HEK293 (cell line): ENCODE measurements around a stretch of chr7.

GRCh38 chr7:129958409-129959325 is 5.9 kb upstream of the UBE2H start:
- PRO-cap = no peak
- RRBS, 2 experiments = no CpG with 5 or more reads among the region's 9 CpGs

- PRO-cap = no peak
- RRBS, 2 experiments = no CpG with 5 or more reads among the region's 10 CpGs
Measured at GRCh38 chr7:130071047-130071880, 930 bp downstream of the KLHDC10 start.

DNA sequence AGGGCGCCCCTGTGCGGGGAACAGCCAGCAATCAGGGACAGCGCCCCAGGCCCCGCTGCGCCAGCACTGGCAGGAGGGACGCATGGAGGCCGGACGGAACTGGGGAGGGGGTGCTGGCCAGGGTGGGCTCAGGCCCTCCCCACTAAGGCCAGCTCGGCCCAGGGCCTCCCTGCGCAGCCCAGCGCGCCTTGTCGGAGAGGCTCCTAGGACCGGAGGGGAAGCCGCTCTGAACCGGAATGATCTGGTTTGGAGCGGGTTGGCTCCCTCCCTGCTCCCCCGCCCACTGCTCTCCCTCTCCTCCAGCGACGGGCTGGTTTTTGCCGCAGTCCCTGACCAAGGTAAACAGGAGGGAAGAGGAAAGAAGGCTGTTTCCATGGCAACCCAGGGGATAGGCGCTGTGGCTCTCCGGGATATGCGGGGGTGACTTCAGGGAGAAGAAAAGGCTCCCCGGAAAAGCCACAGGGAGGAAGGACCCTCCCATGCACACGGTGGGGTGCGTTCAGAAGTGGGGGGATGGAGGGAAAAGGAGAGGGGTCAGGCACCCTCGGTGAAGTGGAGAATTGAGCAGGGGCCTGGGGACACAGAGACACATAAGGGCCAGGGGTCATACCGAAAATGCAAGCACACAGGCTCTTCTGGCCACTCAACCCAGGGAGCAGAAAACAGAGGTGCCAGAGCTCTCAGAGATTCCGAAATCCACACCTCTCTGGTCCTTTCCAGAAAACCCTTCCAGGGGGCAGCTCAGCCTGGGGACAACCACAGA is 63.6 kb downstream of the TMEM209 start:
- PRO-cap = no peak
- RRBS, 2 experiments = 88% methylated on average over 2 of the region's 30 CpGs; no CpG with 5 or more reads in 1 of the 2 experiments

DNA sequence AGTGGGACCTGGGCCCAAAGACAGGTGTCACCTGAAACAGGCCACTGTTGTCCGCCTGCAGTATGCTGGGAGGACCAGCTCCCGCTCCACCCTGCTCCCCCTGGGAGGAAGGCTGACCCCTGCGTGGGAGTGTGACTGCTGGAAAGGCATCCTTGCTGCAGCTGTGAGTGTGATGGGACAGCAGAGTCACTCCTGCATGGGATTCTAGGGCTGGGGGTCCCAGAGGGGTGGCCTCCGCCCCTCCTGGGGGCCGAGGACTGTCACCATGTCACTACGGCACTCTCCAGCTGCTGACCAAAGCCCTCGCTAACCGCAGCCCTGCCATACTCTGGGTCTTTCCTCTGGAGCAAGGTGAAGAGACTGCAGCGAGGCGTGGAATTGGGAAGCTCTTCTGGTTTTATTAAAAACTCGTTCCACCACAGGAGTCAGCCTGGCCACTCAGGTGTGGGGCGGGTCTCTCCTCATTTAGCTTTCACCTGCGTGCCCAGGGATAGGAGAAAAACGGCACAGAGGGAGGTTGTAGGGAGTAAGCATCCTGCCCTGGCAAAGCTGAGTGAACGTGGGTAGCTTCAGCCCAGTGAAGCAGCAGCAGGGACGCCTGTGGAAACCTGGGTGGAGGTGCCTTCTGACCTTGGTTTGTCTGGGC is 62.9 kb downstream of the TMEM209 start:
- PRO-cap = no peak
- RRBS, 2 experiments = no CpG with 5 or more reads among the region's 16 CpGs

DNA sequence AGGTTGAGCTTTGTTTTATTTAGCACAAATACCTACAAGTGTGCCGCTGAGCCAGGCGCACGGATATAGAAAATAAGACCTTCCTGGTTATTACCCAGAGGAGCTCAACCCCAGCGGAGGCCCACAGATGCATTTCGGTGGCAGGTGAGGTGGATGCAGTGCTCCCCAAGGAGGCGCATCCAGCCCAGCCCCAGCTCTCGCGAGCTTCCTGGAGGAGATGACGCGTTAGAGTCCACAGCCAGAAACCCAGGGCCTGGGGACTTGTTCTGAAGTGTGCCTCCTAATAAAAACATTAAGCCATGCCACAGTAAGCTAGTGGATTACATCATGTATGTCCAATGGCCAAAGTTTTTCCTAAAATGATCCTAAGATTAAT is 923 bp upstream of the TMEM209 start:
- PRO-cap = bidirectional peak, plus-strand start at position 264 of the sequence, minus-strand start outside the sequence
- RRBS, 2 experiments = no CpG with 5 or more reads among the region's 10 CpGs

DNA sequence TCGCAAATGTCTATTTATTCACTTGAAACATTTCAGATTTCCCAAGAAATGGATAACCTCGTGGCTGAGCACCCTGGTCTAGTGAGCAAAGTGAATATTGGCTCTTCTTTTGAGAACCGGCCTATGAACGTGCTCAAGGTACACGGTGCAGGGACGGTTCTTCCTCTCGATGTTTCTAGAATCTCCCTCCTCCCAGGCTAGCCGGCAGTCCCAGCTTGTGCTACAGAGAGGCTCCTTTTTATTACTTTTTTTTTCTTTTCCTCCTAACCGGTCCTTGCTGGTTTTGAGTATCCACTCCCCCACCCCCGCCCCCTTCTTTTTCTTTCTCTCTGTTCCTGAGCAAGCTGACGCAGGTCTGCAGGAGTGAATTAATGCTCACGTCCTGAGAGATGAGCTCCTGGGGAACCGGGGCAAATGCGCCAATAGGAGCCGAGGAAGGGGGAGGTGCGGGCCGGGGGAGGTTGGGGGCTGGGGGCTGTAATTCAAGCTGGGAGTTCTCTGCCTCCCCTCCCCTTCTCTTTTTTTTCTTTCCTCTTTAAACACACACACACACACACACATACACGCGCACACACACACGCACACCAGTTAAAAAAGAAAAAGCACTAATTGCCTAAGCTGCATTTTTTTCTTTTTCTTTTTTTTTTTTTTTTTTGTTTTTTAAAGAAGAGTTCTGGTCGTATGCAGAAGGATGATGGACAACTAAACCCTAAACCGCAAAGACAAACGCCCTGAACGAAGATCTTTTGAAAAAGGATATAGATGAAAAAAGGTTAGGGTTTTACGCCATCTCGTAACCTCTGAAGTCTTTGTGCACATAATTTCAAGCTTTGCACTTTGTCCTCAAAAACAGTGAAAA is 6.6 kb downstream of the CPA2 start:
- PRO-cap = bidirectional peak, plus-strand start at position 323 of the sequence, minus-strand start at position 212 of the sequence
- RRBS, 2 experiments = 2 to 89% methylated on average over 9 to 10 of the region's 26 CpGs

GRCh38 chr7:130344485-130344774 is 186 bp upstream of the CPA5 start:
- PRO-cap = no peak
- RRBS, 2 experiments = no CpG with 5 or more reads among the region's 2 CpGs

DNA sequence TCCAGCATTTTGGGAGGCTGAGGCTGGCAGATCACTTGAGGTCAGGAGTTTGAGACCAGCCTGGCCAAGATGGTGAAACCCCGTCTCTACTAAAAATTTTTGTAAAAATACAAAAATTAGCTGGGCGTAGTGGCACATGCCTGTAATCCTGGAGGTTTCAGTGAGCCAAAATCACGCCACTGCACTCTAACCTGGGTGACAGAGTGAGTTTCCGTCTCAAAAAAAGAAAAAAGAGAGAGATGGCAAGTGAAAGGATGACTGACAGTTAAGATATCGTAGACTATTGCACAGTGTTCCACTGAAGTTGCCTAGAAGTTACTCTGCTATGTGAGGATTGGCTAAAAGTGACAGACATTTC is 20.6 kb downstream of the MEST start:
- PRO-cap = no peak
- RRBS, 2 experiments = no CpG with 5 or more reads among the region's 5 CpGs

DNA sequence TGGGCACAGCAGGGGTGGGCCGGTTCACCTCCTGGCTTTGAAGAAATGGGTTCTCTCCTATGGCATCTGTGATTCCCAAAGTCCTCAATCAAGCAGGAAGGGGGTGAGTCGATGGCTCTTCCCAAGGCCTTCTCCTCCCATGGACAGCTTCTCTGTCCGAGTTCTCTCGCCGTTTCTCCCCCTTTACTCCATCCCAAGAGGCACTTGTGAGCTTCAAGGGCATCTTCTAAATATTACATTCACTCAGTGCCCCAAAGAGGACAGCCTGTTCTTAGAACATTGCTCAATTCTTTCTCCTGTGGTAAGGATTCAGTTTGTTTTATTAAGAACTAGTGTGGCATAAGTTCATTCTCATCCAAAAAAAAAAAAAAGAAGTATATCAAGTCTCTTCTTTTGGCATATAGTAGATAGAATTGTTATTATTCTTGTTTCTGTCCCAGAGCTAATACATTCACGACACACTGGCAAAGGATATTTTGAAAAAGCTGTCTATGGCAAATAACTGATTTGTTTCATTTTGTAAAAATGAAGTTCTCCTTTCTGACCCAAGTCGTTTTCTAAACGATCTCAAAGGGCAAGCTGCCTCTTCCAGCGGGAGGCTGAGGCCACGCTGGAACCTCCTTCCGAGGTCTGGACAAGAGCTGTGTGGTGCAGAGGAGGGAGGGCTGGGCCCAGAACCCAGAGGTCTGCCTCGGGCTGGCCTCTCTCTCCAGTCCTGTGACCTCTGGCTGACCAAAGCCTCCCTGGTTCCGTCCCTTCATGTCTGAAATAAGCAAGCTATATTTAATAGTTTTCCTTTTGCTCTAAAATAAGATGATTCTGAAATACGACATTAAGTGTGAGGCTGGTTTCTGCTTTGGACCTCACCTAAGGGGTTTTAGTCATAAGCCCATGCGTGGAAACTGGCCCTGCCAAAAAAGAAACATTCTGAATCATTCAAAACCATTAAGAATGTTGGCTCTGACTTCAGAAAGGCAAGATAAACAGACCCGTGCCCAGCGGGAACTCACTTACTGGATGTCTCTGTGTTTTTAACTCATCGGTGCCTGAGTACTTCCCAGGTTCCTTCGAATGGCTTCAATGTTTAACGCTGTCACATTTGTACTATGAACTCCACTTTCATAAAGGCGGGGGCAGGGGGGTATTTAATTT is 157.0 kb upstream of the KLF14 start:
- PRO-cap = no peak
- RRBS, 2 experiments = no CpG with 5 or more reads among the region's 21 CpGs

DNA sequence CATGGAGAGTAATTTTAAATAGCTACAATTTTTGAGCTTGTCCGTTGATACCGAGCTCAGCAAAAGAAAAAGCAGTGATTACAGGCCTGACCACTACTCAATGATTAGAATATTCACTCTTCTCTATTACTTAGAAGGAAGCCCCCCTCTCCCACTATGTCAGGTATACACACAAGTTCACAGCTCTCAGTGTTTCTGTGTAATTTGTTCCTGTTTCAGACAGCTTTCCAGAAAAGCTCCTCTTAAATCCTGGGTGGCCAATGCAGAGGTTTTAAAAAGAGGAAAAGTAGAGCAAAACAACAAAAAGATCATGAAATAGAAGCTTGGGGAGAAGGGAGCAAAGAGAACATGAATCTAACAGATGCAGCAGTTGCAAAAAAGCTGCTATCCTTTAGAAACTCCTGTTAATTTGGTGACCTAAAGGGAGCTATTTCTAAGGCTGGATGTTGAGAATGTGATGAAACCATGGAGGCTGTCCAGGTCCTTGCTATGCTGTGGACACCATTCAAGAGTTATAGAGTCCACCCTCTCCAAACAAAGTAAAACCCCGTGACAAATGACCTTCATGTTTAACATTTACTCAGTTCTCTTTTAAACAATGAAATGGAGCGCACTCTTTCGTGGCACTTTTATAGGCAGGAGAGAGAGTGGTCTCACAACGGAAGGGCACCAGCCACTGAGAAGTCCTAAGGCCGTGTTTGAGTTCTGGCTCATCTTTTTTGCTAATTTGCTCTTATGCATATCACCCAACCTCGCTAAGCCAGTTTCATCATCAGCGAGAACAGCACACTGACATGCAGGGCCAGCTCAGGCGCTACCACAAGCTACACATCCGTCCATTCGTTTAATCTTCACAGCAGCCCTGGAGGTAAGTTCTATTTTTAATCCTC is 181.5 kb upstream of the KLF14 start:
- PRO-cap = no peak
- RRBS, 2 experiments = no CpG with 5 or more reads among the region's 12 CpGs

- PRO-cap = no peak
- RRBS, 2 experiments = no CpG with 5 or more reads among the region's 3 CpGs
Measured at GRCh38 chr7:130918665-130919277, 184.8 kb upstream of the KLF14 start.

- PRO-cap = no peak
- RRBS, 2 experiments = no CpG with 5 or more reads among the region's 5 CpGs
Measured at GRCh38 chr7:130925466-130925785, 191.4 kb upstream of the KLF14 start.

- PRO-cap = no peak
- RRBS, 2 experiments = no CpG with 5 or more reads among the region's 6 CpGs
Measured at GRCh38 chr7:130945203-130945919, 211.4 kb upstream of the KLF14 start.

DNA sequence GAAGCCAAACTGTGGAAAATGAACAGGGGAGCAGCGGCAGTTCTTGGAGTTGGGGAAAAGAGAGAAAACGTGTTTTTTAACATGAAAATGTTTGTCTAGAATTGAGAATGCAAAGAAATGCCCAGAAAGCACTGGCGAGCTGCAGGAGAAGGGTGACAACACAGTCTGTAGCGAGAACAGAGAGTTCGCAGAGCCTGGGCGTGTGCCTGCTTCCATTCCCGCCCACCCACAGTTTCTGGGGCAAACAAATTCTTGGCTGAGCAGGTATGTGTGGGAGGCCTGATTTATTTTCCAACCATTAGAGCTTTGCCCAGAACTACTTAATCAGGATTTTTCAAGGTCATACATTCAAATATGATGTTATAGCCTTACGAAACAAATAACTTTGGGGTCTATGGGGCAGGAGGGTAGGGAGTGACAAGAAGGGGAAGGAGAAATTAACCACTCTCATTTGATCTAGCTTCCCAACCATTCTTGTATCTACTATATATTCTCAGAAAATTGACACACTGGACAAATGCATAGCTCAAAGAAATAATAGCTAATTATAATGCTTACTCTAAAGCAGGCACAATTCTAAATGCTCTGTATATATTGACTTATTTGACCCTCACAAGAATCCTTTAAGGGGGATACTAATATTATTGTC is 260.8 kb upstream of the KLF14 start:
- PRO-cap = no peak
- RRBS, 2 experiments = no CpG with 5 or more reads among the region's 8 CpGs

GRCh38 chr7:131007226-131007797 is 273.3 kb upstream of the KLF14 start:
- PRO-cap = unidirectional peak, plus-strand start at chr7:131007687
- RRBS, 2 experiments = no CpG with 5 or more reads among the region's 9 CpGs

DNA sequence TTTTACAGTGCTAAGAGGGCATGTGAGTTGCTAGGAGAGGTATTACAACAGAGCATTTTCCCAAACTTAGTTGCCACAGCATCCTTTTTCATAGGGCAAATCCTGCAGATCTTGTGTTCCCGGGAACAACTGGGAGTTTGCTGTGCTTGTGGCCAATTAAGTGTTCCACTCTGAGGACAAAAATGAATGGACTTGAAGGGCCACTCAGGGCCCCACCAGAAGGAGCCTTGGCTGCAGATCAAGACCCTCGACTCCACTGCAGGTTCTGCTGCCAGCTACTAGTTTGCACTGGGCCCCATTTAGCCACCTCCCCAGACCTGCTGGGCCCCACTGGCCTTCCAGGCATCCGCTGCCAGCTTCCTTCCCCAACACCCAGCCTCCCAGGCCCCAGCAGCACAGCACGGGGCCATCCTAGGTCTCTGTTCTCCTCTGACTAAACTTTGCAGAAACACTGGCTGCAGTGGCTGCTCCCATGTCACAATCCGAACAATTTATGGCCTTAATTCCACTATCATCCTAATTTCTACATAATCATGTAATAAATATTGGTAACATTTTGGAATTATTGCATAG is 277.3 kb upstream of the KLF14 start:
- PRO-cap = no peak
- RRBS, 2 experiments = no CpG with 5 or more reads among the region's 5 CpGs

DNA sequence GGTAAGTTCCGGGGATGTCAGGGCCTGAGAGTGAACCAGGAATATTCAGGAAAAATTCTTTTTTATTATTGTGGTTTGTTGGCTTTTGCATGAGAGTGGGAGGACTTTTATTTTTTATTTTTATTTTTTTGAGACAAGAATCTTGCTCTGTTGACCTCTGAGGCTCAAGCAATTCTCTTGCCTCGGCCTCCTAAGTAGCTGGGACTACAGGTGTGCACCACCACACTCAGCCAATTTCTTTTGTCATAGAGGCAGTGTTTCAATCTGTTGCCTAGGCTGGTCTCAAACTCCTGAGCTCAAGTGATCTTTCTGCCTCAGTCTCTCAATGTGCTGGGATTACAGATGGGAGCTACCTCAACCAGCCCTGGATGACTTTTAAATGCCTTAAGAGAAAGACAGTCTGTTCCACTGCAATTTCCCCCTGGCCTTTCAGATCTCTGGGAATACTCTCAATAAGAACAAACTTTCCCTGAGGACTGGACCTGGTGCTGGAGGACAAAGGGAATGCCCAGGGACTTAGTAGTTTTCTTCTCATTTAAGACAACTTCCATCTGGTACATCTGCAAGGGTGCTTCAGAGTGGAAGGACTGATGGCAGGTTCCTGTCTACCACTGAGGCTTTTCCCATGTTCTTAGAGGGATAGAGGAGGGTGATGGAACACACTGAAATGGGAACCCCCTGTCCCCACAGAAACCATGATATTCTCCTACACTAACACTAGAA is 296.1 kb upstream of the KLF14 start:
- PRO-cap = no peak
- RRBS, 2 experiments = no CpG with 5 or more reads among the region's 2 CpGs

- PRO-cap = no peak
- RRBS, 2 experiments = no CpG with 5 or more reads among the region's 15 CpGs
Measured at GRCh38 chr7:131059457-131060532, 267.9 kb upstream of the MKLN1 start.

GRCh38 chr7:131071653-131072507 is 255.8 kb upstream of the MKLN1 start:
- PRO-cap = no peak
- RRBS, 2 experiments = no CpG with 5 or more reads among the region's 11 CpGs

DNA sequence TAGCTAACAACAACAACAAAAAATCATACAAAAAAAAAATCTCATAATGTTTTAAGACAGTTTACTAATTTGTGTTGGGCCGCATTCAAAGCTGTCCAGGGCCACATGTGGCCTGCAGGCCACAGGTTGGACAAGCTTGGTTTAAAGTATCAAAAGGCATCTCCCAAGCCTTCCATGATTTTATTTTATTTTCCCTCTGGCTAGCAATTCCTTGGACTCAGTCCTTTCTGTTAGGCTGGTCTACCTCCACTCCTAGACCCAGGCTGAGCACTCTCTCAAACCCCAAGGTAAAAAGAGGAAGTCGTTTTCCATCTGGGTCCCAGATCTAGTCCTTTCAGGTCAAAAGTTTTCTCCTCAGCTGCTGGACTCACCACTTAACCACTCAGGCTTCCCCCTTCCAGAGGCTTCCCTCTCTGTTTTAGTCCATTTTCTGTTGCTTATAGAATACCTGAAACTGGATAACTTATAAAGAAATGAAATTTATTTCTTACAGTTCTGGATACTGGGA is 252.3 kb upstream of the MKLN1 start:
- PRO-cap = no peak
- RRBS, 2 experiments = no CpG with 5 or more reads among the region's 2 CpGs